SK-N-DZ (cell line): ENCODE data around the genes ABCB4 and CDK14.

DNA sequence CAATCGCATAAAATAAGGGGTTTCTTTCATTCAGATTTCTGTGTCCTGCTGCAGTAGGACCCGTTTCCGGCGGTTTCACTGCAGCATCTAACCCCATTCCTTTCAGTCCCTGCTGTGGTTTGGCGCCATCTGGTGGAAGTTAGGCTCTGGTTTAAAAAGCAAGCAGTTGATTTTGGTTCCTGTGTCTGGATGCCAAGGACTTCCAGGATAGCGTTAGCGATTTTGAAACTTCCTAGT is 128.6 kb upstream of the CACNA2D1 start:
RAMPAGE:
- cytosol, long total RNA, result no peak
- nucleus, long total RNA, result no peak

RAMPAGE:
- cytosol, long total RNA, result no peak
- nucleus, long total RNA, result no peak
Measured at GRCh38 chr7:84196074-84196604, 1.6 kb upstream of the SEMA3A start.

DNA sequence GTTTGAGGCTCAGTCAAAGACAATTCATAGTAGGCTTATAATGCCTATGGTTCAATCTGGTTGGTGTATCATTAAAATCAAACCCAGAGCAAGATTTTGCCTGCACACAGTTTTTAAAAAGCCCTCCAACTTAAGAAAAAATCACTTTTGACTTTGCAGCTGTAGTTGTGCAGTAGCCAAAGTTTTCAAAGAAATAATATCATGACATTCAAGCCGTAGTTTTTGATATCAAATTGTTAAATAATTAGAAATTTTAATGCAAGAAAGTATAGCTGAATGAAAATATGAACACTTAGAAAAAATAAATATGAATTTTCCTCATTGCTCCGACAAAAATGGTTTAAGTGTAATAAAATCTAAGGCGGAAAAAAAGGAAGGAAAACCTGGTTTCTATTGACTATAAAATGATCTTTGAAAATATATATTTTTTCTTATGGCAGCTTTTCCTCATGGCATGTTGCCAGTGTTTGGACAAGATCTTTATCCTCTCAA is 162.6 kb downstream of the SEMA3D start:
RAMPAGE:
- cytosol, long total RNA, result no peak
- nucleus, long total RNA, result no peak

DNA sequence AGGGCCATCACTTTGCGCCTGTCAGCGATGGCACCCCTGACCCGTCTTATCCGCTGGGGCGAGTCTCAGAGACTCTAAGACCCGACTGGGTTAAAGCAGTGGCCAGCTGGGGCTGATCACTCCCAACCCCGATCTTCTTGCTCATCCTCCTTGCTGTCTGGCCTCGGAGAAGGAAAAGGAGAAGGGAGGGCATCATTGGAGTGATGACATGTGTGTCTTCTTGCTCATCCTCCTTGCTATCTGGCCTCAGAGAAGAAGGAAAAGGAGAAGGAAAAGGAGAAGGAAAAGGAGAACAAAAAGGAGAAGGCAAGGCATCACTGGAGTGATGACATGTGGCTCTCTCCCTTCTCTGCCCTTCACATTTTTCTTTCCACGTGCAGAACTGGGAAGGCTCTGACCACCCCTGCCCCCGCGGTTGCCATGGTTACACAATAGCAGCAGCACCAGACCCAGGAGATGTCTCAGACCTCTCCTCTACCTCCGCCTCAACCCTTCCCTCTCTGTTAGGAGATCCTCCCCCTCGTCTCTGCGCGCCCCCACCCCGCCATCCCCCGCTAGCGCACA is 2.0 kb downstream of the SEMA3D start:
RAMPAGE:
- cytosol, long total RNA, result no peak
- nucleus, long total RNA, result no peak

RAMPAGE:
- cytosol, long total RNA, result no peak
- nucleus, long total RNA, result no peak
Measured at GRCh38 chr7:87162810-87163724, 10.8 kb downstream of the DMTF1 start.

RAMPAGE:
- cytosol, long total RNA, result no peak
- nucleus, long total RNA, result no peak
Measured at GRCh38 chr7:87184211-87184969, 32.1 kb downstream of the DMTF1 start.

GRCh38 chr7:87318786-87319786 is 26.4 kb upstream of the CROT start:
RAMPAGE:
- cytosol, long total RNA, result no peak
- nucleus, long total RNA, result no peak

DNA sequence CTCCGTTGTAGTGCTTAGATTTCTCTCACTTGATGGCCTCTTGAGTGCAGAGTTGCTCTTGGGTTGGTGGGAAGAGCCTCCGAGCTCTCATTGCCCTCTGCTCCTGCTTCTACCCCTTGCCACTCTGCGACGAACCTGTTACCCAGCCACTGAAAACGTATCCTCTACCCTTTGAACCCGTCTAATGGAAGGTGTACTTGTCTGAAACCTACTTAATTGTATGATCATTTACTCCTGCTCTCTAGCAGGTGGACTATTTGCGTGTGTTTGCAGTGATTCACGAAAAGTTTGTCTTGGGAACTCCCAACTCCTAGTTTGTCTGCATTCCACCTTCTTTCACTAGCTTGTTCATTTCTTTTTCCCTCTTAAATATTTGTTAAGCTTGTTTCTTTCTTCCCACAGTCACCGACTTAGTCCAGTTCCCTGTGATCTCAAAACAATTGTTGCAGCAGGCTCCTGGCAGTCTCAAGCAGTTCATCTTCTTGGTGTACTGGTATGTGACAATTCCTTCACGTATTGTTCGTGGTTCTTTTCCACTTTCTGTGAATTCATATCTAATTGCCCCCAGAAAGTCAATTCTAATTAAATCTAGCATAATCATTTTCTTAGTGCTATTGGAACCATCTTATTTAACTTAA is 593 bp downstream of the CROT start:
RAMPAGE:
- cytosol, long total RNA, result no peak
- nucleus, long total RNA, result no peak

RAMPAGE:
- cytosol, long total RNA, result start-site peak on the minus strand at chr7:87475653-87475733, 25 and 14 reads in 2 replicates
- nucleus, long total RNA, result start-site peak on the minus strand at chr7:87475643-87475733, 39 and 16 reads in 2 replicates
Measured at GRCh38 chr7:87475323-87476633, at the start of gene ABCB4. Gene ABCB4 (minus strand): TSS chr7:87475680.

DNA sequence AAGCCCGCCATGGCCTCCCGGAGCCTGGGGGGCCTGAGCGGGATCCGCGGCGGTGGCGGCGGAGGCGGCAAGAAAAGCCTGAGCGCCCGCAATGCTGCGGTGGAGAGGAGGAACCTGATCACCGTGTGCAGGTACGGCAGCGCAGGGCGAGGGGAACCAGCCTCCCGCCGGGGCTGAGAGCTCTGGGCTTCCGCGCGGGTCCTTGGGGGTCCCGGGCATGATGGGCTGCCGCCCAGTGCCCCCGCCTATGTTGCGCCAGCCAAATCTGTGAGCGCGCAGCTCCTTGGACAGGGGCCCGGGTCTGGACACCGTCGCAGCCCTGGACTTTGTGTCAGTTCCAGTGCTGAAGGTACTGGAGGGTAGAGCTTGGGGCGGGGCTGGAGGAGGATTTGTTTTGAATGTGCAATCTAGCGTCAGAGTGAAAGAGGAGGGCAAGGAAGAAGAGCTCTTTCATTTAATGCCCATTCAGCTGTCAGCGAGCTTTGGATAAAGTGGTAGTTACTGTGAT is 671 bp downstream of the RUNDC3B start:
RAMPAGE:
- cytosol, long total RNA, result no peak
- nucleus, long total RNA, result no peak

DNA sequence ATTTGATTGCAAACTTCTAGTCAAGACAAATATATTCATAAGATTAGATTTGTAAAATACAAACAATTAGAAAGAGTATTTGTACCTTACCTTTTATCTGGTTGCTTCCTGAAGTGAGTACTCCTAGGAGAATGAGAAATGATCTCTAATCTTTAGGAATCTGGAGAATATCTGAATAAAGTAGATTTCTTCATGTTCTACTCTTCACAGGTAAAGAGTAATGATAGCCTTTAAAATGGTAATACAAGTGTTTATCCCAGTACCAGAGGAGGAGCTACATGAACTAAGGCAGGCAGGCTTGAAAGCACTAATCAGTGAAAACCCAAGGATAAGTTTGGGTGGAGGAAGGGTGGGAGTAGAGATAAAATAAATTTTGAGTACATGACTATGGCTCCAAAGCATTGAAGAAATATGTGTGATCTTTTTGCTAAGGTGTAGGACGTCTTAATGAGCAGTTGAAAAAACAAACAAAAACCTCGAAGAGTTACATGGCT is 84.9 kb downstream of the RUNDC3B start:
RAMPAGE:
- cytosol, long total RNA, result no peak
- nucleus, long total RNA, result no peak

GRCh38 chr7:89839932-89840251 is 314.4 kb upstream of the STEAP1 start:
RAMPAGE:
- cytosol, long total RNA, result no peak
- nucleus, long total RNA, result no peak

DNA sequence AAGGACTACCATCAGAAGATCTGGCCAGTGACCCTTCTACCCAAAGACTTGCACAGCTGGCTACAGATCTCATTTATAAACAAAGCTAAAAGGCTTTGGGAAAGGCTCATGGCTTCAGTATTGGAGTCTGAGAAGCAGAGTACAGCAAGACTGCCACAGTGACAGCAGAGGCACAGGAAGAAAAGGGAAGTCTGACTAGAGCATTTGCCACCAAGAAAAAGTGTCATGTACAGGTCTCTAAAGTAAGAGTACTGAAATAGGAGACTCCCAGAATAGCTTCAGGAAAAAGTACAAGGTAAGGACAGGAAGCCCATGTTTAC is 19.0 kb downstream of the STEAP1 start:
RAMPAGE:
- cytosol, long total RNA, result no peak
- nucleus, long total RNA, result no peak

DNA sequence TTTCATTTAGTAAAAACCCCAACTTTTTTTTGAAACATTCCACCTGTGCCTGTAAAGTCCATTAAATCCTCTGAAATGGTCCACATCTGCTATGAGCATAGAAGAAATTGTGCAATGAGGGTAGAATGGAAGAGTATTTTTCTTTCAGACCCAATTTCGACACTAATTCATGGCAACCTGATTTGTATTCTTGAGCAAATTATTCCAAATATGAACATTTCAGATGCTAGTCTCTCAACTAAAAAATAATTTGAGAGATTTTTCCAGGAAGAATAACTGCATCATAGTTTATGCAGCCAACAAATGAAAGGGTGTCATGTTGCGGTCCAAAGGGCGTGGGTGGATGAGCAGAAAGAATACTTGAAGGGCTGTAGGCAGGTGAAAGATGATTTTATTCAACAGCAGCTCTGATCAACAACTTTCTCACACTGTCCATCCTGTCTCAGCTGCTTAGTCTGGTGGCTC is 11.3 kb downstream of the STEAP2 start:
RAMPAGE:
- cytosol, long total RNA, result no peak
- nucleus, long total RNA, result no peak

GRCh38 chr7:90595519-90596734 is at the start of gene CDK14:
Gene CDK14 (plus strand): TSS chr7:90596321.
RAMPAGE:
- cytosol, long total RNA, result start-site peak on the minus strand at chr7:90595857-90595889, 17 and 12 reads in 2 replicates
- nucleus, long total RNA, result start-site peak on the plus strand at chr7:90596427-90596551, 26 and 21 reads in 2 replicates

RAMPAGE:
- cytosol, long total RNA, result no peak
- nucleus, long total RNA, result no peak
Measured at GRCh38 chr7:90597076-90597839, 1.1 kb downstream of the CDK14 start.

DNA sequence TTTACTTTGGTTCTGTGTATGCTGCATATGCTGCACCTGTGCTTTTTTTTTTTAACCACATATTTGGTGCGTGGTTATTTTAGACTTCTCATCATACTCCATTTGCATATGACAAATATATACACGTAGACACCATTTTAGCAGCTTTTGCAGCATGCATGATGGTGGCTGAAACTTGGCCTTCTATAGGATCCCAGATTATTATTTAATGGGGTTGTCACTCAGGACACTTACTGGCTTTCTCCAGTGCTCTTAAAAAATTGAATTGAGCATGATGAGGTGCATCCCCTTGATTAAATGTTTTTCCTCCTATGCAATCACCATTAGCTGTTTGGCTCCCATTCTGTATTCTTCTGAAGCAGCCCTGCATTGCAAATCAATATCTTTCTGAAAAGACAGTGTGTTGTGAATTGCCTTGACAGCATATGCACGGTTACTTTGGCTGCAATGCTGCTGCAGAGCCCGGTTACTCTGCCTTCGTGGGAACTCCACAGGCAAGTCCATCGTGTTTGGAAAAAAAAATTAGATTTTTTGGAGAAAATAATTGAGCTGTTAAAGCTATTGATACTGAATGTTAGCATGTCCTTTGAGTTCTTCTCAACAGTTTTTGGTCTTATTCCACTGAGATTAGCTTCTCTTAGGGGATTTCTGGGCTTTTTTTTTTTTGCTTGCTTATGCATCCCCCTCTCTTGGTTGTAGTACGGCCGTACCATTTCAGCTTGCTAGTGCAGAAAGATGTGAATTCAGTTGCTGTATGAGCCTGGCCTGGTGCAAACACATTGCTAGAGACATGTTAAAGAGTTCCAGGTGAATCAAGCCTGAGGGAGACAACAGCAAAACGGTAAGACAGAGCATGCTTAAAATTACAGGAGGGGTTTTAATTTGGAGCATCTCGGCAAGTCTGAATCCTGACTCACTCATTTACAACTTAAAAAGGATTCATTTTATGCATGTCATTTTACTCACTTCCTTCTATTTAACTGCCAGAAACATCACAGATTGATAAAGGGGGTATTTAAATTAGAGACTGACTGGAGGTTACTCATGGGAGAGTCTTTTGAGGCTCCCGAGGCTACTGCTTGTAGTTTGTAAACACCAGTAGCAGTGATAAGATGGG is 113.4 kb downstream of the CDK14 start:
RAMPAGE:
- cytosol, long total RNA, result no peak
- nucleus, long total RNA, result no peak

DNA sequence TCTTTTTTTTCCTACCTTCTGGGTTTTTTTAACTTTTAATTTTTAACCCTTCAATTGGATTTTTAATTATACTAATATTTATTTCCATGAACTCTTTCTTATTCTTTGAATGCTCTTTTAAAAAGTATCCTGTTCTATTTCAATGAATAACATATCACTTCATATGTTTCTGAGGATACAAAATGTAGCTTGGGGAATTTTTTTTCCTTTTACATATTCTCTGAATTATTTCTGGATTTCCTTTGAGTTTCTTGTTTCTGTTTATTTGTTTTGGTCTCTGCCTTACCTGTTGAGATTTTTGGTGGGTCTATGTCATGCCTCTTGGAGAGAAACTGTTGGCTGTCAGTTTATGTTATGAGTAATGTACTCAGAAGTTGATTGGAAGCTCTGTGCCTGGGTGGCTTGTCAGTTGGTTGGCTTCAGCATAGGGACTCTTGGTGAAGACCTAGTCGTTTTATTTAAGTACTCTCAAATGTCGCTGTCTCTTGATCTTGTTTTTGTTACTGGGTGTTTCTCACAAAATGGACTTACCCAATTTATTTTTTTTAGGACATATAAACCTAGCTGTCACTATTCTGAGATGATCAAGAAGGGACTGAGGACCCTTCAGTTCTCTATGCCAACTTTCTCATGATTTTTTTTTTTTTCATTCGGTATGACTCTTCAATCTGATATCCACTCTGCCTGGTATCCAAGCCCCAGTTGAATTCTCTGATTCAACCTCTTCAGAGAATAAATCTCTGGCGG is 132.5 kb downstream of the CDK14 start:
RAMPAGE:
- cytosol, long total RNA, result no peak
- nucleus, long total RNA, result no peak

DNA sequence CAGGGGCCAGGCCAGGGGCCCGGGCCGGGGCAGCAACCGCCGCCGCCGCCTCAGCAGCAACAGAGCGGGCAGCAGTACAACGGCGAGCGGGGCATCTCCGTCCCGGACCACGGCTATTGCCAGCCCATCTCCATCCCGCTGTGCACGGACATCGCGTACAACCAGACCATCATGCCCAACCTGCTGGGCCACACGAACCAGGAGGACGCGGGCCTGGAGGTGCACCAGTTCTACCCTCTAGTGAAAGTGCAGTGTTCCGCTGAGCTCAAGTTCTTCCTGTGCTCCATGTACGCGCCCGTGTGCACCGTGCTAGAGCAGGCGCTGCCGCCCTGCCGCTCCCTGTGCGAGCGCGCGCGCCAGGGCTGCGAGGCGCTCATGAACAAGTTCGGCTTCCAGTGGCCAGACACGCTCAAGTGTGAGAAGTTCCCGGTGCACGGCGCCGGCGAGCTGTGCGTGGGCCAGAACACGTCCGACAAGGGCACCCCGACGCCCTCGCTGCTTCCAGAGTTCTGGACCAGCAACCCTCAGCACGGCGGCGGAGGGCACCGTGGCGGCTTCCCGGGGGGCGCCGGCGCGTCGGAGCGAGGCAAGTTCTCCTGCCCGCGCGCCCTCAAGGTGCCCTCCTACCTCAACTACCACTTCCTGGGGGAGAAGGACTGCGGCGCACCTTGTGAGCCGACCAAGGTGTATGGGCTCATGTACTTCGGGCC is 1.0 kb downstream of the FZD1 start:
RAMPAGE:
- cytosol, long total RNA, result no peak
- nucleus, long total RNA, result no peak

DNA sequence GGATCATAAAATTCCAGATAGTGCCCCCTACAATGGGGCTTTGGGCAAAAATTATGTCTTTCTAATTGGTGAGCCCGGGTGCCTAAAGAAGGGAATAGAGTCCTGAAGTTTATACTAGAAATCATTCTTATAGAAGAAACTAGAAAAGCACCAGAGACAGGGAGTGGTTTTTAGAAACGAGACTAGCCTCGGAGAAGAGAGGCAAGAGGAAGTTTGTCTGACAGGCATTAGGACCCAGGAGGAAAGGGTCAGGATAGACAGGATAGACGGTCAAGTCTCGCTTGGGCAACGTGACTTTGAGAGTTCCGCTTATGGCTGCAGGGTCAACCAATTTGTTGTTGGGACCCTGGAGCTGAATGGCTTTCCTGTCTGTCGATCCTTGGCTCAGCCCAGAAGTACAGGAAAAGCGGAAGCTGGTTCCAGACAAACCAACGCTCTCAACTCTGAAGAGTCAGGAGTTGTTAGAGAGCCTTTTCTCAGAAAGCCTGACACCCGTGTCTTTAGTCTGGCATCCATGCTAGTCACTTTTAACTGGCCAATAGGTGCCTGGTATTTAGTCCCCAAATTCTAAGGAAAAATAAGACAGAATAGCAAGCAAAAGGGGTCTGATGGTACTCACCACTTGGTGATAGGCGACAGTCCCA is 191.2 kb downstream of the FZD1 start:
RAMPAGE:
- cytosol, long total RNA, result no peak
- nucleus, long total RNA, result no peak